H9 (cell line): ENCODE results near the genes POTEB3, OR4N4C and GABRG3.

DNA sequence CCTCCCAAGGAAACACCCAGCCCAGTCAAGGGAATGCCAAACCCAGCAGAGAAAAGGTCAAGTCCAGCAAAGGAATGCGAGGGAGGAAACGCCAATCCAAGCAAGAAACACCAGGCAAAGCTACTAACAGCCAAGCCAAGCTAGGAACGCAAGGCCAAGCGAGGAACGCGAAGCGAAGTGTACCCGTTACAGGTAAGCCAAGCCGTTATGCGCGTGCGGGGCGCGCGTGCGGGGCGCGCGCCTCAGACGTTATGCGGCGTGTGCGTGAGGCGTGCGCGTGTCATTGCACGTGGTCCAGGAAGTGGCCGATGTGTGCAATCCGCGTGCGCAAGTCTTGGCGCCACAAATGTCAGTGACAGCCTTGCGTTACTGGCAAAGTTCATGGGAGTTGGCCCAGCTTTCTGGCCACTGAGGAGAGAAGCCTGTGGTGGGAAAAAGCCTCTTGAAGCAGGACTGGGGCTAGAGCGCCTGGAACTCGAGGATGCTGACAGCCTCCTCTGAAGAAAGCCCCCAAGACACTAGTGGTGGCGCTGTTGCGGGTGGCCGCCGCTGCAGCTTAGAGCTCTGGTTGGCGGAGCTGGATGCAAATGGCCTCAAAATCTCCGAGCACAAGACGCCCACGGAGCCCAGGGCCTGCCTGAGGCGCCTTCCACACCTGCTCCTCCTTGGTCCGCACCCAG is at the start of gene POTEB3:
Gene POTEB3, minus strand, starts transcription at position 242 of the 680 bp plus-strand sequence.
- PRO-cap: no peak

GRCh38 chr15:21651466-21652028 is at the start of gene OR4N4C:
OR4N4C (plus strand) TSS chr15:21651844.
- PRO-cap: no peak

DNA sequence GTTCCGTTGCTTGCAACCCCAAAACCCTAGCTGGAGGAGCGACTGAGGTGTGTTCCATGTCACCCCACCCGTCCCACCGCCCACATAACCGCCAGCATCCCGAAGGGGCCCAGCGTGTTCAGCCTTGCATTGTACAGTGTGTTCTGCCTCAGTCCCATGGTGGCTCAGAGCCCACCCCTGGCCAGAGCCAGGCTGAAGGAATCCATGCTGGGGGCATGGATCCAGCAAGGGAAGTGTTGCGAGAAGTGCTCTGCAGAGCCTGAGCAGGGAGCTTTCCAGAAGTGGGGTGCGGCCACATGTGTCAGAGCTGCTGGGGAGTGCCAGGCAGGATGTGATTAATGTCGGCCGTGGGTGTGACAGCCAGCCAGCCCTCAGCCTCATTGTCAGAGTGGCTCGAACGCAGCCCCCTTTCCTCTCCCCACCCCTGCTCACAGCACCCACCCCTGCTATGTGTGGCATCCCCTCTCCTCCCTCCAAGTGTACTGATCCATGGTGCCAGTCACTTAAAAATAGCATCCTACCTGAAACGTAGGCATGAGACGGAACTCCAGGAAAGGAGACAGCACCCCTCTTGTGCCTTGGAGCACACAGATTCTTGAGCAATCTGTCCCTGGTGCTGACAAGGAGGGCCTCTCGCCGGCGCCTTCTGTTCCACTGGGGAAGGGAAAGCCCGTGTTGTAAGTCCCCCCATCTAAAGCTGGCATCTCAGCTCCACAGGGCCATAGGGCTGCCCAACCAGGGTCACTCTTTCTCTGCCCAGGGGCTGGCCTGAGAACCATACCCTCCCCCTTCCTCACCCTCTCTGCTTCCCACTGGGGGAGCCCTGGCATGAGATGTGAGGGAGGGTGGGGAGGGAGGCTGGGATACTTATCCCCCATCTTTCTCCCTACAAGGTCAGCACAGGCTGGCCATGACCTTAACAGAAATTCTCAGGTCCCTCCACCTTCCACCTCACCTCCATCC is 145.0 kb downstream of the OR4N4 start:
- PRO-cap: no peak

- PRO-cap: no peak
Observed at GRCh38 chr15:22714334-22714970, 72.0 kb upstream of the NIPA1 start.

GRCh38 chr15:23026961-23027259 is 12.5 kb downstream of the TUBGCP5 start:
- PRO-cap: unidirectional peak, minus-strand start at chr15:23027069

DNA sequence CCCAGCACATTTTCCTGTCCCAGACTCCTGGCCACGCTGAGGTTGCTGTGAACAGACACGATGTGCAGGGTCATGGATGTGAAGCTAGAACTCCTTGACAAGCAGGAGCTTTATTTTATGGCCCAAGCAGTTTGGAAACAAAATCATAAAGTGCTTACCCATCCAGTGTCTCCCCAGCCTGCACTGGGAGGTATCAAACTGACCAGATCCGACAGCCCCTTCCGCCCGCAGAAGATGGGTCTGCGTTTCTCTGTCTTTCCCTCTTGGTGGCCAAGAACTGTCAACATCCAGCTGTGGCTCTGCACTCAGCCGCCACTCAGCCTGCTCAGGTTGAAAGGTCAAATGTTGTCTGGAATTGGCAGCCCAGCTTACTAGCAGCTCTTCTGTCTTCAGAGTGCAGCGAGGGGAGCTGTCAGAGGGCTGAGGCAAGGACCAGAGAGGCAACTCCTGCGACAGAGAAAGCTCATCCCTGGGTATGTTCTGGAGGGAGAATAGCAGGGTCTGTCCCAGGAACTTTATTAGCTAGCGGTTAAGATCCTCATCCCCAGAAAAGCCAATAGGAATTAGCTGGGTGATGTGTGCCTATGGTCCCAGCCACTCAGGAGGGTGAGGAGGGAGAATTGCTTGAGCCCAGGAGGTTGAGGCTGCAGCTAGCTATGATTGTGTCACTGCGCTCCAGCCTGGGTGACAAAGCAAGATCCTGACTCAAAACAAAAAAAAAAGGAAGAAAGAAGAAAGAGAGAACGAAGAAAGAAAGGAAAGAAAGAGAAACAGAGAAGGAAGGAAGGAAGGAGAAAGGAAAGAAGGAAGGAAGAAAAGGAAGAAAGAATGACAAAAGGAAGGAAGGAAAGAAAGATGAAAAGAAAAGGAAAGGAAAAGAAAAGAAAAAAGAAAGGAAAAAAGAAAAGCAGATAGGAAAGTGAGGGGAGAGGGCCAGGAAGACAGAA is 45.3 kb downstream of the GOLGA6L2 start:
- PRO-cap: no peak

DNA sequence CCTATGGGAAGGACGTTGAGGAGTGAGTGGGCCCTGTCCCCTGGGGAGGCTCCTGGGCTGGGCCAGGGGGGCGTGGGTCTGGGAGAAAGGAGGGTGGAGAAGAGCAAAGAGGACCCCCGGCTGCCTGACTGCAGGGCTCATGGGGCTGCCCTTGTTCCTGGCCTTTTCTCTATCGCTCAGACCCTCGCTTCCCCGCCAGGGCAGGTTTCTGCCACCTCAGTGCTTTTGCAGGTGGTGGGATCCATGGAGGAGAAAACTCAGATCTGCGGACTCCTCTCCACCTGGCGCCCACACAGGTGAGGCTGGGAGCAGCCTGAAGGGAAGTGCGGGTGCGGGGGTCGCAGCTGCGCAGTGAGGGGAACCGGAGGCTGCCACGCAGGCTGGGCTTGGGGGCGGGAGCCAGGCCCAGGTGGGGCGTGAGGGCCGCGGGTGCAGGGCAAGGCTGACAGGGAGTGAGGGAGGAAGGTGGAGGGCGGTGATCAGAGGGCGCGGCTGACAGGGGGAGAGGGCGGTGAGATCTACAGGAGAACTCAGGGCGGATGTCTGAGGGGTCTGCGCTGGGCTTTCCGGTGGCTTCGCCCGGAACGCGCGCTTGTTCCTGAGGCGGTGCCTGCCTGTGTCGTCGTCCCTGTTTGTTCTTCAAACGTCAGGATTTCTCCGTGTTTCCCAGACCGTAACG is 248.7 kb upstream of the NPAP1 start:
- PRO-cap: no peak

- PRO-cap: no peak
Observed at GRCh38 chr15:25070234-25070729, 115.5 kb downstream of the SNRPN start.

DNA sequence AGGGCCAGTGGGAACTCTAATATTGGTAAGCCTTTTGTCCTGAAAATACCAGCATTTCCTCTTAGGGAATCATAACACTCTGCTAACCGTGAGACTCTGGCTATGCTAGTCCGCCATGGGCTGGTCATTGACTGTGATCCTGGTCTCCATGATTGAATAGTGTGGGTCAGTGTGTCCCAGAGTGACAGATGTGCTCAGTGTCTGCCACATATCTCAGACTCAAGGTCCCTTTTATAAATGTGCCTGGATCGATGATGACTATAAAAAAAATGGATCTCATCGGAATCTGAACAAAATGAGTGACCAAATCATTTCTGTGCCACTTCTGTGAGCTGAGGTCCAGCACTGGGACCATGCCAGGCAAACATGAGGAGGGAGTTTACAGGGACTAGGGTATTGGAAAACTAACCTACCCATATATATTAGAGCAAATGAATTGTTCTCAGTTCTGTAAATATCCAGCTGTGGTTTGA is 144.5 kb downstream of the SNRPN start:
- PRO-cap: no peak

GRCh38 chr15:25331594-25332869 is 106.8 kb downstream of the UBE3A start:
- PRO-cap: no peak

DNA sequence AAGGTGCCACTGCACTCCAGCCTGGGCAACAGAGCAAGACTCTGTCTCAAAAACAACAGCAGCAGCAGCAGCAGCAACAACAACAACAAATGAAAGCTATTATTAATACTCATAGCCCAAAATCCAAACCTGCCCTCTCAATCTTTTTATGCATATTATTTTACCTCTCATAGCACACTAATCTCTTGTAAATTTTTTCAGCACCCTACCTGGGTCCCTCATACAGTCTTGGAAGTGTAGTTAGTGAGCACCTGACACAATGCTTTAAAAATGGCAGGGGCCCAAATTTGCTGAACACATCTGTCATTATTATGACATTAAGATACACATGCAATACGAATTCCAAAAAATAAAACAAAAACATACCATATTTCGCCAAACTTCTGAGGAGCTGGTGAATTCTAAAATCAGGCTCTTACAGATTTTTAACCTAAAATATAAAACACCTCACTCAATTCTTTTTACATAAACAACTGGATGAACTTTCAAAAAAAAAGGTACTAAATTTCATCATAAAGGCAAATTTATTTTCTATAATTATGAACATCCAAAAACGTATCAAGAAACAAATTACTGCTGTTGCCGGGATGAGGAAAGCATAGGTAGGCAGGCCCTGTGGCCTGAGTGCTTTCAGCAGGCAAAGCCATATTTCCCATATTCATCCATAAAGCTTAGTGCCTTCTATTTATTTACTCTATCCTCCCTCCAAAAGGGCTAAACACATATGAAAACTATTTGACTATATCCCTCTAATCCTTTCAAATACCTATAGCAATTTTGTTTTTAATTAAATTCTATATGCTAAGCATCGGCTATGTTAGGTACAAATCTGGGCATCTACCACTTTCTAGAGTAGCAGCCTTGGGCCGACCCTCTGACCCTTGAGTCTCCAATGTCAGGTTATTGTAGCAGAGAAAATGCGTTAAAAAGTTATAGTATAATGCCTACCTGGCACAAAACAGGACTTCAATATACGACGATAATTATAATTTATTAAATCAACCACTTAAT is 27.0 kb downstream of the UBE3A start:
- PRO-cap: no peak

DNA sequence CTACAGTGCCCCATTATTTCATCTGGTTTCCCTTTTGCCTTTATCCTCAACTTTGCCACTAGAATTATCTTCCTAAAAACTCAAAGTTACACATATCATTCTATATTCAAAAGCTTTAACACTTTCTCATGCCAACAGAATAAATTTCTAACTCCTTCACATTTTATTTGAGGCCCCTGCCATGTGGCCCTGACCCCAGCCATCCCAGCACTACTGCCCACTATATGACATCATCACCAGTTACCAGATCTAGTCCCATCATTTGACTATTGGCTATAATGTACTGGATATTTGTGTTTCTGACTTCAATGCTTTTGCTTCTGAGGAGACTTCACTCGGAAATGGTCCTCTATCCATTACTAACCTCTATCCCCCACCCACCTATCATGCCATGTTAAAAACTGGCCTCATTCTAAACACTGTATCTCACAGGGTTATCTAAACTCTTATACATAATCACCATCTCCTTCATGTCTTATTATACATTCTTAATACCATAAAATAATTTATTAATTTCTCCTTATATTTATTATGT is 23.6 kb downstream of the UBE3A start:
- PRO-cap: no peak

DNA sequence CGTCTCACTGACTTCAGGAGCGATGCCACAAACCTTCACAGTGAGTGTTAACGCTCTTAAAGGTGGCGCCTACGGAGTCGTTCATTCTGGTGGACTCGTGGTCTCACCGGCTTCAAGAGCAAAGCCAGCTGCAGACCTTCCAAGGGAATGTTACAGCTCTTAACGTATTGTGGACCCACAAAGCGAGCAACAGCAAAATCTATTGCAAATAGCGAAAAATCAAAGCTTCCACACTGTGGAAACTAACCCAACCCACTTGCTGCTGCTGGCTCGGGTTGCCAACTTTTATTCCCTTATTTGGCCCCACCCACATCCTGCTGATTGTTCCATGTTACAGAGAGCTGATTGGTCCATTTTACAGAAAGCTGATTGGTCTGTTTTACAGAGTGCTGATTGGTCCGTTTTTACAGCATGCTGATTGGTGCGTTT is 64.4 kb upstream of the UBE3A start:
- PRO-cap: no peak

DNA sequence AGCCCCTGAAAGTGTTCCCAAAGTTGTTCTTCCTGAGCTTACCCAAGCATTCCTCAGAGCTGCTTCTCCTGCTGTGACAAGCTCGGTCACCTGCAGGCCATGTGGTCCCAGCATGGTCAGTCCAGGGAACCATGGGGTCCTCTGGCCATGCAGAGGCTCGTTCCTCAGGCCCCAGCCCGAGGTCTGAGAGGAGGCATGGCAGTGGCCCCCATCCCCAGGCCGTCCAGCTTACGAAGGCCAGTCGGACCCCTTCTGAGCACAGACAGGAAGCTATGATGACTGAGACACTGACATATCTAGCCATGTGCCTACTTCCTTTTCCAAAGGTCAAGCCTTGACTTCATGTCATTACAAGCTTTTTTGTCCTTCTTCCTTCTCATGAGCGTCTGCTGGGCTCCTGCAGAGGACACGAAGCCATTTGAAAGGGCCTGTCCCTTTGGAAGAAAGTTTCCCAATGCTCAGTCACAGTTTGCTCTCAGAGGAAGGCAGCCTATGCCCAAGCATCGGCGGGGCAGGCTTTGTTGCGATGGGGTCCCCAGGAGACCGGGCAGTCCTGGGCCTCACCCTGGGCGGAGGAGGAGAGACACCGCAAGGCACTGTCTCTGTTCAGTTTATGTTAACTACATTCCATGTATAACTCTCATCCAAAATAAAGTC is 79.3 kb downstream of the ATP10A start:
- PRO-cap: no peak

DNA sequence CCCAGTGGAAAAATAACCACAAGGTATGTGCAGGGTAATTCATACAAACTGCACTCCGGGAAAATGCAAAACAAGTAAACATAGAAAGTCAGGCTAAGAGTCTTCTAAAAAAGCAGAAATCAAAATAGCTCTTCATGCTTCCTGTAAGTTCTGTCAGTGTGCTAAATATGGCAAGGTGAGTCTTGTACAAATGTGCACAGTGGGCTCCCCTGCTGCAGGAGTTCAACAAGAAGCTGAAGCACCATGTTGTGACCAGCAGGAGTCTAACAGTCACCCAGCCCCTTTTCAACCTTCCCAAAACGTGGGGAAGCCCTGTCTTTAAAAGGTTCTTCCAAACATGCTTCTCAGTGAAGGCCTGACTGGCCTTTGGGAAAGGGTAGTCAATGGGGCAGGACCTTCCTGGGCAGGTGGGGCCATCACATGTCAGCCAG is 10.0 kb downstream of the ATP10A start:
- PRO-cap: no peak

DNA sequence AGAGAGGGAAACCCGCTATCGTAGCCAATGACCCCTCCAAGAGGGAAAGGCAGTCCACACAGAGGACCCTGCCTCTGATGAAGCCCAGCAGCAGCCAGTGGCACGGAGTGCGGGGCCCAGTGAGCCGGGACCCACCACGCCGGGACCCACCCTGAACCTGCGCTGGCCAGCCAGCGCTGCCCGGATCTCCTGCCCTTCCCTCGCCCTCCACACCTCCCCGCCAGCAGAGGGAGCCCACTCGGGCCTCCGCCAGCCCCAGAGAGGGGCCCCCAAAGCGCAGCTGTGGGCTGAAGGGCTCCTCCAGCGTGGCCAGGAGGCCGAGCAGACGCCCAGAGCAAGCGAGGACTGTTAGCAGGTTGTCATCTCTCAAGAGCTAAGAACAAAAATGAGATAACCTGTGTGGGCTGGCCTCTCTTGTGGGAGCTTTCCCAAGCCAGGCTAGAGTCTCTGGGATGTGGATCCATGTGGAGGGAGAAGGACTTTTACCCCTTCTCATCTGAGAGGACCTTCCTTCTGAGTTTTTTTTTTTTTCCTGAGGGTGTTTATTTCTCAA is 81.3 kb upstream of the ATP10A start:
- PRO-cap: no peak

- PRO-cap: no peak
Observed at GRCh38 chr15:26970663-26971795, at the start of gene GABRG3. GABRG3 (plus strand) TSS chr15:26971181.

- PRO-cap: no peak
Observed at GRCh38 chr15:27095363-27096298, 124.7 kb downstream of the GABRG3 start.

DNA sequence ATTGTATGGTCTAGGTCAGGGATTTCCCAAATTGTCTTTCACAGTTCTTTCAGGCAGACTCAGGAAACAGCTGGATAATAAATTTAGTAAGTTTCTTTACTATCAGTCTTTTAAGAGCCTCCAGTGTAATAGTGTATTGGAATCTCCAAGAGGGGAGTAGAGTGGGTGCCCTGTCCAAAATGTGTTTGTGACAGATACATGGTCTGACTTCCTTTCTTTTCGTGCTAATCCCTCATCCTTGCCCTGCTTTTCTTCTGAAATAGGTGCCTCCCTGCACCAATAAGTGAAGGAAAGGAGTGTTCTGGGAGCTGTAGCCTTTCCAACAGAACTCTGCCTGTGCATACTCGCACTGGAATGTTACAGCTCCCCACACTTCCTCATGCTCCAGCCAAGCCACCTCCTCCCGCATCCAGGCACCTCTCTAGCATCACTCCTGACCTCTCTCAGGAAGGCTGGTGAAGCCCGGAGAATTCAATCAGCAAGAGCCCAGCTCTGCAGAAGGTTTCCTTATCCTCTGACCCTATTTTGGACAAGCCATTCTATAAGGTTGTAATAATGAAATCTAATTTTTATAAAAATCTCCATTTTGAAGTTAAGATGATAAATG is 478.0 kb downstream of the GABRG3 start:
- PRO-cap: no peak

GRCh38 chr15:28095620-28096890 is 3.1 kb downstream of the OCA2 start:
- PRO-cap: bidirectional peak, plus-strand start at chr15:28096372, minus-strand start at chr15:28096085